NALM6 (cell line): ENCODE measurements around the gene C10orf143.

GRCh38 chr10:127939175-127940345 is 32.7 kb downstream of the PTPRE start:
- PRO-cap, result no peak

DNA sequence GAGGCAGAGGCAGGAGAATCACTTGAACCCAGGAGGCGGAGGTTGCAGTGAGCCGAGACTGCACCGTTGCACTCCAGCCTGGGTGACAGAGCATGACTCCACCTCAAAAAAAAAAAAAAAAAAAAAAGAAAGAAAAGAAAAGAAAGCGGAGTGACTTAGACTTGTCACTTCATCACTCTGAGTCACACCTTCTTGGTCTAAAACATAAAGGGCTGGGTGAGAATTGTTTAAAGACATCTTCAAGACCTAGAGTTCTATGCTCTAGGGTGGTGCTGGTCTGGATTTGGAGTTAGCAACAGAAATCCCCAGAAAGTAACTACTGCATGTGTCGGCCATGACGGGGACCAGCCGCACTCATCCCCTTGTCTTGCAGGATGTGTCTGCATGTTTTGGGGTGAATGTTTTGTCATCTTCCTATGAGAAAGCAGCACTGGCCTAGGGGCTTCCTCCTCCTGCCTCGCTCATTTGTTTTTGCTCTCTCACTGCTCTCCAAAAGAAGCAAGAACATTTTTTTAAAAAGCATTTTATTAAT is 83.5 kb downstream of the PTPRE start:
- PRO-cap, result no peak

- PRO-cap, result no peak
Measured at GRCh38 chr10:128055286-128055837, 70.9 kb downstream of the MKI67 start.

GRCh38 chr10:128765643-128766051 is 639.4 kb upstream of the MKI67 start:
- PRO-cap, result no peak

DNA sequence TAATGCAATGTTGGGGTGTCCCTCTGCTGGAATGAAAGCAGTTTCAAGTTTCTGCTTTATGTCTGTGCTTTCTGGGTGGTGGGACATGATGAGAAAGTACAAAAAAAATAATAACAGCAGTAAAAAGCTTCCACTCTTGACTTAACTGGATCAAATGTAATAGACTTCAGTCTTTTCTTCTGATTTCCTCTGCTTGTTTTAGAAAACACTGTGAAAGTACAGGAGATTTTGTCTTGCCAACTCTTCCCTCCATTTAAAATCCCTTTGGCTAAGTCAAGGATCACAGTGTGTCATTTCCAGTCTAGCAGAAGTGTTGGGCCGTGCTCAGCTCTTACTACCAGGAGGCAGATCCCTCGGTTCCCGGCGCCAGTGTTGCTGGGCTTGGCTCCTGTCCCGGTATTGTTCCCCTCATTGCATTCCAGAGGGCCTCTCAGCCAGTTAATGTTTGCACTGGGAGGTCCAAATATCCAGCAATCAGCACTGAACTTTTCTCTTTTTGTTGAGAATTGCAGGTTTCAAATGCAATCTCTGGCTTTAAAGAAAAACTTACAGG is 612.2 kb upstream of the MGMT start:
- PRO-cap, result no peak

DNA sequence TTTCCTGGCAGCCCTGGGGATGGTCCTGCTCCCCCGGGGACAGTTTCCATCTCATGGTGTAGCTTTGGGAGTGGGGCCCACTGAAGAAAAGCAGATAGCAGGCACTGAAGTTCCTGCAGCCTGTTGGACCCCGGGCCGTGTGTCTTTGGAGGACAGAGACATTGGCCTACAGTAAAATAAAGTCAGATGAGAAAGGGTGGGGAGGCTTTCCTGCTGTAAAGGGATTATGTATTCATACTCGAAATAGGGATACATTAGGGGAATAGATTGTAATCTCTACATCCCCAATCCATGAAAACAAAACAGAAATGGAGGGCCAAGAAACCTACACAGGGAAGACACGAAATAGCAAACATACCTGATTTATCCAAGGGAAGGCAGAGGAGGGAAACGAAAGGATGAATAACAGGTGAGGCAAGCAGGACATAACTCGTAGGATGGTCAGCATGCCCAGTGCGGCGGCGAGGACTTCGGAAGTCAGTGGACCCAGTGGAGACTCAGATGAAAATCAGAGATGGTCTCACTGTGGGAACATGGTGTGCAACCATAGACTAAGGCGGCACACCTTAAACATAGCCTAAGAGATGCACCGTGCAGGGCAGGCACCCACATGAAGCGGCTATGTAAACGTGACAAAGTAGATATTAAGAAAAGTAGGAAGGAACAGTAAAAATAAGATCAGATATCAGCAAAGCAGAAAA is 157.4 kb downstream of the MGMT start:
- PRO-cap, result no peak

- PRO-cap, result no peak
Measured at GRCh38 chr10:129944925-129945522, 19.1 kb downstream of the EBF3 start.

GRCh38 chr10:129946353-129946771 is 17.7 kb downstream of the EBF3 start:
- PRO-cap, result no peak

DNA sequence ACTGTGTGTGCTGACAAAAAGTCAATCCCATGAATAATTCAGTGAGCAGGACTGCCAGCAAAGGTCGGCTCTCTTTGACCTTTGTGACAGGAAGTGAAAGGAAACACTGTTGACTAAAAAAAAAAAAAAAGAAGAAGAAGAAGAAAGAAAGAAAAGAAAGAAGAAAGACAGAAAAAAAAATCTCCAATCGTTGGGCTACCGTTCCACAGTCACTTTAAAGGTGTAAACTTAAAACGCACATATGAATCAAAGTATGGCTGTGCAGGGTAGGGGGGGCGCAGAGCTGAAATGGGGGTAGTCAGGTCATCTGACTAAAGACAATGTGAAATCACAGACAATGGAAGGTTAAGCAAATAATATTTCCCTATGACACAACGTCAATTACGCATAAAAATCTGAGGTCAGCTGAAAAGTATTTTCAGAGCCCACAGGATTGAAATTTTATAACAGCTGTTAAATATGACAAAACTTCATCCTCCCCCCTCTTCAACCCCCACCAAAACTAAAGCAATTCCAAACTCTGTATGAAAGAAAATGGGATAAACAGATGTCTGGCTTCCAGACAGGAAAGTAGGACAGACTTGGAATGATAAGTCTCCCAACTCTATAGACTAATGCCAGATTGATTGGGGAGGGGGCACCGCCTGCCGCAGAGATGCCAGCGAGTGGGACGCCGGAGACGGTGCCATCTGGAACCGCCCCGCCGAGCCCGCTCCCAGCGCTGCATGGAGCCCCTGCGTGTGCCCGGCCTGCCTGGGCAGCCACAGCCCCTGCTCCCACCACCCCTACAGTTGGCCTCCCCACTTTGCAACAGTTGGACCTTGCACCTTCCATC is 10.9 kb downstream of the EBF3 start:
- PRO-cap, result no peak

DNA sequence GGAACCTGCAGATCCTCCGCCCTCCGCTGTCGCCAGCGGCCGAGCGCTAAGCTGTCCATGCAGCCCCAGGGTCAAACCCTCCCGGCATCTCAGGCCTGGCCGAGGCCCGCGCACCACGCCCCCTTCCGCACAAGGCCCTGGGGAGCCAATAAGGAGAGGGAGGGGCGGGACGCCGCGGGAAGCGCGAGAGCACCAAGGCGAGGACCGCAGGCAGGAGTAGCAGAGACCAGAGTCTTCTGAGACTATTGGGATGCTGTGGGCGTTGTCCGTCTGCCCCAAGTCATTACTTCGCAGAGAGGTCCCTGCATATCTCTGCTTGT is at the start of gene C10orf143:
Gene C10orf143 (minus strand): TSS at position 117 of the 320 bp plus-strand sequence.
- PRO-cap, result bidirectional peak, plus-strand start at position 186 of the sequence, minus-strand start at position 117 of the sequence

DNA sequence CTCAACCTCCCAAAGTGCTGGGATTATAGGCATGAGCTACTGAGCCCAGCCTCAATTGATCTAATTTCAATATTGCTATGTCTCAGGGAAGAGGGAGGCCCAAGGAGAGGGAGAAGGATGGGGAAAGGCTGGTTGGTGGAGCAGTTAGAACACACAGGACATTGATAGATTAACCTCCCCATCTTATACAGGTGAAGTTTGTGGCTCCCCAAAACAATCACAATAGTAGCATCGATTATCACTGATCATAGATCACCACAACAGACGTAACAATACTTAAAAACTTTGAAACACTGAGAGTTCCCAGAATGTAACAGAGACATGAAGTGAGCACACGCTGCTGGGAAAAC is 42.1 kb downstream of the TCERG1L start:
- PRO-cap, result no peak

GRCh38 chr10:131311808-131312865 is 616 bp upstream of the TCERG1L start:
- PRO-cap, result bidirectional peak, plus-strand start at chr10:131311853, minus-strand start at chr10:131311697; bidirectional peak, plus-strand start at chr10:131312055, minus-strand start at chr10:131312008; bidirectional peak, plus-strand start at chr10:131312334, minus-strand start at chr10:131312262; bidirectional peak, plus-strand start at chr10:131312808, minus-strand start at chr10:131312527

DNA sequence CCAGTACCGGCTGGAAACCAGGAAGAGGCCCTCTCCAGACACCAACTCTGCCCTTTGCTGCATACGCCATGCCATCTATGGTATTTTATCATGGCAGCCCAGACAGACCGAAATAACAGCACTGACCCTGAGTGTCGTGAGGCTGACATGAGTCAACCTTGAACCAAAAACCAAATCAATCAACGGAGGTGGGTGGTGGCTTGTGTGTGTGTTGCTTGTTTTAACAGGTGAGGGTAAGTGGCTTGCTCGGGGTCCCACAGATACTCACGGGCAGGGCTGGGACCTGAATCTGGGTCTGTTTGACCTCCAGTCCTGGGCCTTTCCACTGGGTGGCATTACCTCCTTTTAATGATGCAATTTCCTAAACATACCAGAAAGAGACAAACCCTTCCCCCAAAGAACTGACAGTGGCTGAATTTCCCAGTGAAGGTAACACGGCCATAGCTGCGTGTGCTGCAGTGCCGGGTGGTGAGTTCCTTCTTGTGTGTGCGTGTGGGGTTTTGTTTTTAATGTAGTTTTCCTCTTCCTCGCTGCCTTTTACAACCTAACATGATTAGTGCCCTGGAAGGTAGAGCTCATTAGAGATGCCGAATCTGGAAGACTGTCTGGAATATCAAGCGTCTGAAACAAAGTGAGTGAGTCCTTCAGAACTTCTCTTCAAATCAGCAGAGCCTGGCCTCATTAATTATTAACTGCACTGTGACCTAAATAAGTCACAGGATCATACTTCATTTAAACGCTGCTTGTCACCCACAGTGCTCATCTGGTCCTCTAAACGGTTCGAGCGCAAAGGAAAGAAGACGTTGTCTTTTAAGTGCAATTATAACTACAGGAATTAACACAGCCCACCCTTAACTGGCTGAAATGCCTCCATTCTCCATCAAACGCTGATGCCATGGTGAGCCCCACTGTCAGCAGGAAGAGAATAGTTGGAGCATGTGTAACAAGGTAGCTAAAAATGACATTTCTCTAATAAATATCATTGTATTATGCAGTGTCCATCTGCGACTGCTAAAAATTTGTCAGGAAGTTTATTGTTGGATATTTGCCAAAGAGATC is 166.1 kb upstream of the TCERG1L start:
- PRO-cap, result no peak

- PRO-cap, result no peak
Measured at GRCh38 chr10:132037177-132037510, 28.6 kb upstream of the JAKMIP3 start.

- PRO-cap, result no peak
Measured at GRCh38 chr10:132163574-132163883, 23.2 kb upstream of the DPYSL4 start.

- PRO-cap, result no peak
Measured at GRCh38 chr10:132185675-132186033, 1.1 kb upstream of the DPYSL4 start.

DNA sequence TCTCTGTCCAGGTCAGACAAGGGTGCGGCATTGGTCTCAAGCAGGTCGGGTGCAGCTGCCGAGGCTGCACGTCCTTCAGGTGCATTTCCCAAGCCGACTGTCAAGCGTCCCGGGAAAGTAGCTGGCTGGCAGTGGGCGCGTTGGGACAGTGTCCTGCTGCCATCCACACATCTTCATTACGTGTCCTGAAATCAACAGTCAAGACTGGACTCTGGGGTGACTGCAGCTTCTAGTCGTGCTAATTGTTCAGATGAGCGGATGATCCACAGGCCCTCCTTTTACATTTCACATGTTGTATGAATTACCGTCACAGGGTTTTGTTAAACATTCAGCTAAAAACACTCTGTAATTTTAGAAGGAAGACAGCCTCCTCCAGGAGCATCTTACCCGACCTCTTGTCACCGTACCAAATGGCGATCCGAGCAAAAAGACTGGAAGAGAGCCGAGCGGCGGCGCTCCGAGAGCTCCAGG is 19.3 kb downstream of the LRRC27 start:
- PRO-cap, result no peak

DNA sequence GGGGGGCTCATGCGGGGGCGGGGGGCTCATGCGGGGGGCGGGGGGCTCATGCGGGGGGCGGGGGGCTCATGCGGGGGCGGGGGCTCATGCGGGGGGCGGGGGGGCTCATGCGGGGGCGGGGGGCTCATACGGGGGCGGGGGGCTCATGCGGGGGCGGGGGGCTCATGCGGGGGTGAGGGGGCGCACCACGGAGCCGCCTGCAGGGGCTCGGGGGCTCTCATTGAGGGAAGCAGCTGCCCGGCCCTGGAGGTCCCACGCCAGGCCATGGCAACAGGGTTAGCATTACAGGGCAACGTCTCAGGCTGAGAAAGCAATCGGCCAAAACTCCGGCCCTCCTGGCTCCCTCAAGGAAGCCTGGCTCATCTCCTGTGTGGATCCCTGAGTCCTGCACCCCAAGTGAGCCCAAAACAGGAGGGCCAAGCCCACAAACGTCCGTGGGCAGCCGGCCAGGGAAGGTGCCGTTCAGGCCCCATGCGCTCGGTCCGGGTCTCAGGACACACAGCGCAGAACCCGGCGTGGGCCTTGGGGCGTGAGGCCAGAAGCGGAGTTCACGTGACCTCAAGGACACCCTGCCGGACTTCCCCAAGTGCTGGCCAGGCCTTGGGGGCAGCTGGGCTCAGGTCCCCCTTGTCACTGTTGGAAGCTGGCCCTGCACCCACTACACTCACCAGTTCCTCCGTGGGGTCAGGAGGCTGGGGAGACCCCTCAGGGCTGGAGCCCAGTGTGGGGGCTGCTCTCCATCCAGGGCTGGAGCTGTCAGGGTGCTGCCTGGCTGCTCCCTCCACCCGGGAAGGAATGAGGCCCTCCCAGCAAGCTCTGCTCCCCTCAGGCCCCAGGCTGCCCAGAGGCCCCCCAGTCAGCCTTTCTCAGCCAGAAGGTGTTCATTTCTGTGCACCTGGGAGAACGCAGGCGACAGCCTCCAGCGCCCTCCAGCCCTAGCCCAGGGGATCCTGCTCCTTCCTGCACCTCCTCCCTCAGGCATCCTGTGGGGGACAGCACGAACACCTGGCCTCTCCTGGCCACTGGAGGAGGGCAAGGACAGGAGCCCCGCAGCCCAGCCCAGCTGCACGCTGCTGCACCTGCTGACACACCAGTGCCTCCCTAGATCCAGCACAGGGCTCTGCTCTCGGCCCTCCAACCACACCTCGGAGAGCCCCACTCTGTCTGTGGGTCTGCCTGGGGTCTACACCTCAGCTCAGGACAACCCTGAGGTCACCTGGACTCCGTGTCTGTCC is 7.9 kb upstream of the PWWP2B start:
- PRO-cap, result no peak

- PRO-cap, result no peak
Measured at GRCh38 chr10:132403637-132404125, 6.7 kb downstream of the PWWP2B start.

DNA sequence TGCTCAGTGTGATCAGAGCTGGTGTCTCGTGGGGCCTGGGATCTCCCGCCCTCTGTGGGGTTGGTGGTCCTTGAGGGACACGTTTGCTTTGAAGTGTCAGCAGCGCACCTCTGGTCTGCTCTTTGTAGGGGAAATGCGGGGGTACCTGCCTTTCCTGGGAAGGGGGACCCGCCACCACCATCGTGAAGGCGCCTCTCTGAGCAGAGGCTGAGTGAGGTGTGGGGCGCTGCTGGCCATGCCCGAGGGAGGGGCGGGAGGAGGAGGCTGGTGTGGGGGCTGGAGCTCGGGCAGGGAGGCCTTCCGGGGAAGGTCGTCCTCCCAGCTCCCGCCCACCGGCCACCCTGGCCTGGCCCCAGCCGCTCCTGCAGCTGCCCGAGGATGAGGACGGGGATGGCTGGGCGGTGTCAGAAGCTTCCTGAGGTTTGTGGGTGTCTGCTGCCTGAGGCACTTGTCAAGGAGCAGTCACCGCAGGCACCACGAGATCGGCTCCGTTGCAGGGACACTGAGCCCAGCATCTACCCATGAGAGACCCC is 11.3 kb downstream of the PWWP2B start:
- PRO-cap, result no peak